ENCODE measurements around the gene MYL1.

DNA sequence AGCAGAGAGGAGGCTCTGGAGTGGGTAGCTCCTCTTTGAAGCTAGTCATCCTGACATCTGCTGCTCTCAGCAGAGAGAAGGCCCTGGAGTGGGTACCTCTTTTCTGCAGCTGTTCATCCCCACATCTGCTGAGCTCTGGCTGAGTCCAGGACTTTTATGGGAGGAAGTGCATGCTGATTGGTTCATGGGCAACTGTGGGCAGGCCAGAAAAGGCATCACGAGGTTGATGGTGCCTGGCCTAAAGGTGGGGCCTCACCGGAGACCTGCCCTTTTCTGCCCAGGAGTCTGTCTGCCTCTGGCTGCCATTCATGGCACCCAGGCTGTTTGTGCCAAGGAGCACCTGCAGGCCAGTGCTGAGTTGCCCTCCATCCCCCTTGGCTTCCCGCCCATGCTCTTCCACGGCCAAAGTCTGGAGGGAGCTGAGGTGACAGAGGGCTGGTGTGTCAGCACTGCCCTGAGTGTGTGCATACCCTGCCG is 123.1 kb downstream of the PTH2R start:
- PRO-cap, 2 experiments: no peak in any of the 2 experiments

DNA sequence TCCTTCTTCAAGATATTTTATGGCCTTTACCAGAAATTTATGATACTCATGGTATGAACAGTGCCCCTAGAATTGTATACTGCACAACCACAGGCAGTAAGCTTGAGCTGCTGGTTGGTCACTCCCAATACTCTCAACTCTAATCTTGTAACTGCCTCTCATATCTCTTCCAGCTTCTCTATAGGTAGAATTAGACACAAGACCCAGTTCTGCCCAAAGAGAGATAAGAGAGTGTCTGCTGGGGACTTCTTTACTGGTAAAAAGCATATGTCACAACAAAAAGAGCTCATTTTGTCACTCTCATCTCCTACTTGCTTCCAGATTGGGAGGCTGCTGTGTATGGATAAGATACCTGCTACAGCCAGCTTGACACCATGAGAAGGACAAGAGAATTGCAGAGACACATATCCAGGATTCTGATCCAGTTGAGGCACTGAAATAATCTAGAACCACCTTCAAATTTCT is 165.1 kb downstream of the PTH2R start:
- PRO-cap, 2 experiments: no peak in any of the 2 experiments

DNA sequence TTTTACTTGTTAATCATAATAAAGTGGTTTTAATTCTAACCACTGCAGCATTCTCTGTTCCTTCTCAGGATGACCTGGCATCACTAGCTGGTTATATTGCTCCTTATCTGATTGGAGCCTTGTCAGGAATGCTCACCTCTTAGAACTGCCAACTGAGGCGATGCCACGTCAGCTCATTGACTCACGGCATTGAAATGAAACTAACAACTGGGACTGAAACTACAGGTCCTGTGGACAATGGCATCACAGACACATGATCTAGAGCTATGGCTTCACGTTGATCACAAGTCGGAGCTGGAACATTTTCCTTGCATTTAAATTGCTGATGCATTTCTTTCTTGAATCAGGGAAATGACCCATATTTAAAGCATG is 54.9 kb upstream of the MAP2 start:
- PRO-cap, 2 experiments: no peak in any of the 2 experiments

DNA sequence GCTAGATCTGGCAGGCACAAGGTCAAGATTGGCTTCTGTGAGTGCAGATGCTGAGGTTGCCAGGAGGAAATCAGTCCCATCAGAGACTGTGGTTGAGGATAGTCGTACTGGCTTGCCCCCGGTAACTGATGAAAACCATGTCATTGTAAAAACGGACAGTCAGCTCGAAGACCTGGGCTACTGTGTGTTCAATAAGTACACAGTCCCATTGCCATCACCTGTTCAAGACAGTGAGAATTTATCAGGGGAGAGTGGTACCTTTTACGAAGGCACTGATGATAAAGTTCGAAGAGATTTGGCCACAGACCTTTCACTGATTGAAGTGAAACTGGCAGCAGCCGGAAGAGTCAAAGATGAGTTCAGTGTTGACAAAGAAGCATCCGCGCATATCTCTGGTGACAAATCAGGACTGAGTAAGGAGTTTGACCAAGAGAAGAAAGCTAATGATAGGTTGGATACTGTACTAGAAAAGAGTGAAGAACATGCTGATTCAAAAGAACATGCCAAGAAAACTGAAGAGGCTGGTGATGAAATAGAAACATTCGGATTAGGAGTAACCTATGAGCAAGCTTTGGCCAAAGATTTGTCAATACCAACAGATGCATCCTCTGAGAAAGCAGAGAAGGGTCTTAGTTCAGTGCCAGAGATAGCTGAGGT is 76.9 kb upstream of the UNC80 start:
- PRO-cap, 2 experiments: no peak in any of the 2 experiments

DNA sequence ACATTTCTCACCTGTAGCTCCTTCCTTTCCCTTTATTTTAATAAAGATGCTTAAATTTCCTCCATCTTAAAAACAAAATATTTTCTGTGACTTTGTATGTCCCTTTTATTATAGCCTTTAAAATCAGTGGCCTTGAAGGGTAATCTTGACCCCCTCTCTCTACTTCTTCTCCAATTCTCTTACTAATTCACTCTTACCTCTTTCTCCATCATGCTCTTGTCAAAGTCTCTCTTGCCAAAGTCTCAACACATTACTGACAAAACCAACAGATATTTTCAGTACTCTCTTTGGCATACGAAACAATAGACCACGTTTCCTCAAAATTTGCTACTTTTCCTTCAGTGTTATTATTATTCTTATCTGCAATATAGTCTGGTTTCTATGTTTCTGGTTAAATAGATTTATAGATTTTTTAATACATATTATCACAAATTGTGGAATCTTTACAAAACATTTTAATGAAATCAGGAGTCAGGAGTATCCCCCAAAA is 76.0 kb downstream of the KANSL1L start:
- PRO-cap, 2 experiments: no peak in any of the 2 experiments

DNA sequence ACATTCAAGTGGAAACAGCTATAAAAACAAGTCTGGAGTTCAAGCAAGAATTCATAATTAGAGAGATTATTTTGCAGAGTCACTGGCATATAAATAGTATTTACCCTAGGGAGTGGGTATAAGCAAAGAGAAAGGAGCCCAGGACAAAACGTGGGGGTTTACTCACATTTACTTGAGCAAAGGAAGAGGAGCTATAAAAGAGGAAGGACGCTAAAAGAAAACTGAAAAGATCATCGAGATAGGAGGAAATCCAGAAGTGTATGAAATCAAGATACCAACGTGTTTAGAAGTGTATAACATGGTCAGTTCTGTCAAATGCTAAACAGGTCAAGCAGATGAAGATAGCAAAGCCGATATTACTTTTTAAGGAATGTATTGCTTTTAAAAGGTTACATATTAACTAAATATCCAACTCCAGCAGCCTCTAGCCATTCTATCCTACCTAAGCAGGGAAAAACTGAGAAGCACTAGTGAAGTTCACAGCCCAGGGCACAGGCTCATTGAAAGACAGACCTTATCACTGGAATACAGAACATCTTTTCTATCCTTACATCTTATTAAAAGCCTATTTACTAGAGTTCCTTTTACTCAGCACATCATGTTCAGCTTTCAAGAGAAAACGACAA is 8.6 kb downstream of the KANSL1L start:
- PRO-cap, 2 experiments: no peak in any of the 2 experiments

GRCh38 chr2:210253272-210253617 is 28.0 kb upstream of the ACADL start:
- PRO-cap, 2 experiments: no peak in any of the 2 experiments

DNA sequence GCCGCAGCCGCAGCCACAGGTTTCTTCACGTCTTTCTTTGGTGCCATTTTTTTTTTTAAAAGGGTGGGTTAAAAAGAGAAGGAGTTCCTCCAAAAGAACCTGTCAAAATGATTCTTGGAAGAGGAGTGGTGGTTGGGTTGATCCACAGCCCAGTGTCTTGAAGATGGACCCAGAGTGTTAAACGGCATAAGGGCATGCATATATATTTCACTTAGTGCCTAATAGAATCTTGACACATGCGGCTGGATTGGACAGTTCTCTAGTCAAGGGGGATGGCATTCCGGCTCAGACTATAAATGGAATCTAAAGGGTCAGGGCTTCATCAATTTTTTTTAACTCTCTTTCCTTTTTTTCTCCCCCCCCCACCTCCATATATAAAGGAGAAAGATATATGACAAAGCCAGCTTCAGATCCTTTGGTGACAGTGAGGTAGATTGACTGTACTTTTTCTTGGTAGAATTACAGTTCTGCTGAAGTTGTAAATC is at the start of gene MYL1:
Gene MYL1, minus strand, starts transcription at position 179 of the 485 bp plus-strand sequence.
- PRO-cap, 2 experiments: no peak in any of the 2 experiments

DNA sequence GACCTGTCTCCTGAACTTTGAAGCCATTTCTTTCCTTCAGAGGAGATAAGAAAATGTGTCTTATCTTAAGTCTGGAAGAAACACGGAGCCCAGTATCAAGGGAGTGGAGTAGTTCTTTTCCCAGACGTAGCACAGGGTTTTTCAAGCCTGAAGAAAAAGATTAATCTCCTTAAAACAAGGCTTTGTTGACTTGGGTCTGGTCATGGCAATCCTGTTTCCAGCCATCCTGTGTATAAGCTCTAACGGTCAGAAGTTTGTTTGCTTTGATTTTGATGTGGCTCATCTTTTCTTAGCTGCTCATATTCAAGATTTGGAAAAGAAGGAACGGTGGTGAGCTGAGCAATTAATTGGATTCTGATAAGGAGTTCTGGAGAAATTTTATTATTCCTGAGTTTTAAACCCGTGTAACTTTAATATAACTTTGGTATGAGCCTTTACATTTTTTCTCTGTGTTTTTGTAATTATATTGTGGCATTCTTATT is 11.4 kb upstream of the CPS1 start:
- PRO-cap, 2 experiments: no peak in any of the 2 experiments

DNA sequence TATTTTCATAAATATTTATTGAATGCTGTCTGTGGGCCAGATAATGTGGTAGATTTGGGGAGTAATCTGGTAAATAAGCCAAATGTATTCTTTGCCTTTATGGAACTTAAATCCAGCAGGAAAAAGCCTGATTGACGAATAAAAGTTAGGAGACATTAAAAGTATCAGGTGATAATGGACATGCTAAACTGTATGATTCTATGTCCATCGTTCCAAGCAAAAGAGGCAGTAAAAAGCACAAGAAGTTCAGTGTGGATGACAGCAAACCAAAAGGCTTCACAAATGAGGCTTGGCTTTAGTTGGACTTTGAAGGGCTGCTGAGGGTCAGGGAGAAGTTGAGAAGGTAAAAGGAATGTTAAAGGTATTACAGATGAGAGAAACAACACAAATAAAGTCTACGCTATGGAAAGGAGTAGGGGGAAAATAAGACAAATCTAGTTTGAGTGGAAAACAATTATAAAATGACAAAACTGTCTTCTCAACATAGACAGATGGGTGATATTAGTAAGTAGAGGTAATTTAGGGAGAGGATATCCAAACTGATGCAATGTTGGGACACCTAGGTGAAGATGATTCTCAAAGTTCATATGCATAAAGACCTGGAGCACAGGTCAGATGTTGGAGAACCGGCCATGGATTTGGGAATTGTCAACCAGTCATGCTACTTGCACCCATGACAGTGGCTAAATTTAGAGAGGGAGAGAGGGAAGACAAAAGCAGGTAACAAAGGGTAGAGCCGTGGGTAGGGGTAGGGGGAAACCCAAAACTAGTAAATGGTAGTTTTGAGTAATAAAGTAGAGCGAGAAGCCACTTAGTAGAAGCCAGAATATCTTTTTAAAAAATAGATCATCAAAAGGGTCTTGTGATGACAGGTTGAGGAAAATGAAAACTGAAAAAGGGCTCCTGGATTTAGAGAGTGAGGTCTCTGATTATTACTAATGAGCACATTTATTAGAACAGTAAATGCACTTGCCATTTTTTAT is 80.4 kb downstream of the CPS1 start:
- PRO-cap, 2 experiments: no peak in any of the 2 experiments

DNA sequence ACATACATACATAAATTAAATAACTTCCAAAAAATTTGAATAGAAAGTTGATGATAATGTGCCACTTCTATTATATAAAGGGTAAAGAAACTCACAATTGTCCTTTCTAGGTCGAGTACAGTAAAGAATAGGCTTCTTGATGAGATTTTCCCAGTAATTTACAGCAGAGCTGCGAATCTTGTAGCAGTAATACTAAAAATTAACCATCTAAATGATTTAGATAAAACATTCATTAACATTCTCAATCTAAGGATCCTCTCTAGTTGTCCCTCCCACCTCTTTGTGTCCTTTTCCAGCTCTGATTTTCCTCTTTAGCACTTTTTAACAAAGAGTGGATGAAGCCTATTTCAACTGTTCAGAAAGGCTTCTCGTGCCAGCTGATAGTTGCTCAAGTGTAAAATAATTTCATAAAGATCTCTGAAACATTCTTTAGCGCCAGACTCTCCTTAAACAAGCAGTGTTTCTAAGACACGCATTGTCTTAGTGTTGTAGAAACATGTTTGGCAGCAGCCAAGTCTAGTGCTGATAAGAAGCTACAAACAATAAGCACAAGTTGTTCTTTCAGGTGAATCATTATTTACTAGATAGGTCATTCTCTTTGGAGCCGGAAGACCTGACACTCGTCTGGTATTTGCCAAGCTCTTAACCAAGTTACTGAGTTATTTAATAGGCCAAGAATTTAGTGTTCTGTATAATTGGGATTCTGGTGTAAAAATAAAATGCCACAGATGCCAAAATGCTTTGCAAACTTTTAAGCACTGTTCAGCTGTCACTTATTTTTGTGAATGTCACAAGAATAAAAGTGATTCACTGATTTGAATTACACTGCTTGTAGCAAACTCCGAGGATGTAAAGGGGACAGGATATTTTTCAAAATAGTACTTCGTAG is 852.0 kb downstream of the CPS1 start:
- PRO-cap, 2 experiments: no peak in any of the 2 experiments

DNA sequence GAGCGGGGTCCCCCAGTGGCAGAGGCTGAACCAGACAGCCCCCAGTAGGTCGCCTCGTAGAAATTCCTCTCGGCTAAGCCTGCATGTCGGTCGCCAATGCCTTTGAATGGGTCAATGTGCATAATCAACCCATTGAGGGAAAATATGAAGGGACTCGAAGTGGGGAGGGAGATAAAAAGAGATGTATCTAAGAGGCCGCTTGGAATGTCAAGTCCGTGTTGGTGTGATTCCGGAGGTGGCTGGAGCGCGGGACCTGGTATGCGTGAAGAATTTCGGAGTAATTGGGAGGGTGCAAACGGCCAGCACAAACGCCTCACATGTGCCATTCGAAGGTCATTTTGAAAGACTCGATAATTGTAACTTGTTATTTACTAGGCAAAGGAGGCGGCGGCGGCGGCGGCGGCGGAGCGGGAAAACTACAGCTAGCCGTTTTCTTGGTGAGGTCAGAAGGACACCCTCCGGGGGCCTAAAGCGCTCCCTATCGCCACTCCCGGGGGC is 1.8 kb downstream of the ERBB4 start:
- PRO-cap, 2 experiments: no peak in any of the 2 experiments

DNA sequence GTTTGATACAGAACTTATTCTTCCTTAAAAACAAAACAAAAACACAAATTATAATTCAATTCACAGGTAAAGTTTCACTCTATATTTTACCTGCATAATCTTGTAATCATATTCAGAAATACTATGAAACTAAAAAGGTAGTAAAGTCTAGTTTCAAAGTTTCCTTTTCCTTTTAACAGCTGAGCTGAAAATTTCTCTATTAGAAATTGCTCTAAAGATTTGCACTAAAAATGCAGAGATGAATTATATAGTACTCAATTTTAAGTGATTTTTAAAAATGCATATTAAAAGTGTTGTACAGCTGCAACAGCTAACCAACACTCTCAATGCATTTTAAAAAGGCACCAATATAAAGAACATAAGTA is 148.6 kb downstream of the IKZF2 start:
- PRO-cap, 2 experiments: no peak in any of the 2 experiments

- PRO-cap, 2 experiments: no peak in any of the 2 experiments
Observed at GRCh38 chr2:213098448-213099074, 52.9 kb downstream of the IKZF2 start.

DNA sequence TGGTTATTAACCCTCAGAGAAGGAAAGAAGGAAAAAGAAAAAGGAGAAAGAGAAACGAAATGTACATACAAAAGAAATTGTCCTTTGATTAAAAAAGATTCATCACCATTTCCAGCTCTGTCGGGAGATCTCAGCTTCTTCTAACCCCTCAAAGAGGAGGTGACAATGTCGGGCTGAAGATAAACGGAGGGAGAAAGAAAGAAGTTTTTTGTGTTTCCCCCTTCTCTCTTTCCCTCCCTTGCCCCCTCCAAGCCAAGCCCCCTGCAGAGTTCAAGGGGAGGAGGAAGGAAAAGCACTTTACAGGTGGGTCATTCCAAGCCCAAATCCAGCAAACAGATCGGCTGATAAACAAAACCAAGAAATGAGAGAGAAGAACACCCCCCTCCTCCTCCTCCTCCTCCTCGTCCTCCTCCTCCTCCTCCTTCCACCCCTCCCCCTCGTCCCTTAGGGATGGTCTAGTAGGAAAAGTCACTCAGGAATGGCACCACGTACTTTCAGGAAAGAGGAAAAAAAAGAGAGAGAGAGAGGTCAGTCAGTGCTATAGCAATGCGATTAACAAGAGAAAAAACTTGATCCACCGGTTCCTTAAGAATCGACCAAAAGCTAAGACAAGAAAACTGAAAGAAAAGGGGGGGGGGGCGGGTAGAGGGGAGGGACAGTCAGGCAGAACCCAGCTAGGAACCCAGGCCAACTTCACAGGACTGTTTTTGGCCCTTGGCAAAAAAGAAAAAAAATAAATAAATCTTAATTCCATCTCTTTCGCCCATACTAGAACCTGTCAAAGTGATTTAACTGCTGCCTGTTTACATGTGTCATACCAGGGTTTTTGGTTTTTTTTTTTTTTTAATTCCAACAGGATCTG is 1.1 kb downstream of the IKZF2 start:
- PRO-cap, 2 experiments: no peak in any of the 2 experiments

- PRO-cap, 2 experiments: no peak in any of the 2 experiments
Observed at GRCh38 chr2:213229696-213230363, 54.4 kb upstream of the SPAG16 start.

GRCh38 chr2:213288918-213289347 is 4.7 kb downstream of the SPAG16 start:
- PRO-cap, 2 experiments: no peak in any of the 2 experiments

DNA sequence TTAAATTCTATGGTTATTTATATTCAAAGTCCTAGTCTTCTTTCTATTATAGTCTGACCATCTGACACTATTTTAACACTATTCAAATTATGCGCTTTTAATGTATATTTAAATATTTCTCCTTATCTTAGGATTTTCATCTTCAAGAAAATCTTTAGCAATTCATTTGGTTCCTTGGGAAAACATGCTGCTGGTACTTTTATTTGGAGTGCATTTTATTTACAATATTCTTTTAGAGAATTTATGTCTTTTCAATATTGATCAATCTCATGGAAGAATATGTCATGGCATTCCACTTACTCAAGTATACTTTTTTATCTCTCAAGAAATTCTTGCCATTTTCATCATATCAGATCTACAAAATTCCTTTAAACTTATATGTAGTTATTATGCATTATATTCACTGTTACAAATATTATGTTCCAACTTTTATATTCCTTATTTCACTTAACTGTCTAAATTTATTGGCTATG is 266.1 kb downstream of the SPAG16 start:
- PRO-cap, 2 experiments: no peak in any of the 2 experiments

DNA sequence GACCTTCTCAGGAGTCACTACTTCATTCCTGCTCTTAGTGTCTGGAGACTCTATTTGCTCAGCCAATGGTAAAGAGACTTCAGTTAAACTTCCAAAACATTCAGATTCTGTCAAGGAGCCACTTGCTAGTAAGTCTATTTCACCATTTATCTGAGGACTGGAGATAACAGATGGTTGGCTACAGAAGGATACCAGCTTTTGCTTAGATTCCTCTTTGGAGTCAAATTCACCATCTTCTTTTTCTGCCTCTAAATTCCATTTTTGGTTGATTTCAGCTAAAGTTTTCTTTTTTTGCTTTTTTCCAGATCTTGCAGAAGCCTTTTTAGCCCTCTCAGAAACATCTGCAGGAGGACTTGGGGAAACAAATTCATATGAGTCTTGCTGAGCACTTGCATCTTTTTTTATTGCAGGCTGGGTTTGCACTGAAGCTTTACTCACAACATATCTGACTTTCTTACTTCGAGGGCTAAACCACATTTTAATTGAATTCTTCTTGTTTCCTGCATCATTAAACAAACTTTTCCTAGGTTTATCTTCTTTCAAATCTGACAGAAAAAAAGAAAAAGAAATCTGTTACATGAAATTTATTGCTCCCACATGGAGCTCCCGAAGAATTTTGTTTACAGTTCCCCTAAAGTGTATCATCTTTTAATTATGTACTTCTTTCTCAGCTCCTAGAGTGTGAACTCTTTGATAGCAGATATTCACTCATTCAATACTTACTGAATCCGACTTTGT is 28.3 kb downstream of the BARD1 start:
- PRO-cap, 2 experiments: no peak in any of the 2 experiments

DNA sequence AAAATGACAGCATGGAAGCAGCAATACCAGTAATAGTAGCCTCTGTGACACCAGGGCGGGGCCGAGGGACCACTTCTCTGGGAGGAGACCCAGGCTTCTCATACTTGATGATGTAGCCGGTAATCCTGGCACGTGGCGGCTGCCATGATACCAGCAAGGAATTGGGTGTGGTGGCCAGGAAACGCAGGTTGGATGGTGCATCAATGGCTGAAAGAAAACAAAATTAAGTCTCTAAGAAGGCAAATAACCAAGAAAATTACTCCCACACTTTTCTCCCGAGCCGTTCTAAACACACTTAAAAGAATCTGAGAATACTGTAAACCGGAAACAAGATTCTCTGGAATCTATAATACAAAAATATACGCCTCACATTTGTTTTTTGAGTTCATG is 60.7 kb downstream of the FN1 start:
- PRO-cap, 2 experiments: no peak in any of the 2 experiments

Measured in cytotoxic T cell (primary cell).